Gallbladder (tissue), 1 donor: ENCODE results near the genes SLC38A10 and ACTG1.

GRCh38 chr17:81295070-81295908 is at the start of gene SLC38A10:
Gene SLC38A10, minus strand, starts transcription at chr17:81295307.
- PRO-cap, result bidirectional peak, plus-strand start at chr17:81295383, minus-strand start at chr17:81295299

- PRO-cap, result no peak
These were observed 48.5 kb upstream of the BAHCC1 start for GRCh38 chr17:81346567-81347272.

- PRO-cap, result no peak
These were observed 4.2 kb upstream of the BAHCC1 start for GRCh38 chr17:81390746-81391778.

DNA sequence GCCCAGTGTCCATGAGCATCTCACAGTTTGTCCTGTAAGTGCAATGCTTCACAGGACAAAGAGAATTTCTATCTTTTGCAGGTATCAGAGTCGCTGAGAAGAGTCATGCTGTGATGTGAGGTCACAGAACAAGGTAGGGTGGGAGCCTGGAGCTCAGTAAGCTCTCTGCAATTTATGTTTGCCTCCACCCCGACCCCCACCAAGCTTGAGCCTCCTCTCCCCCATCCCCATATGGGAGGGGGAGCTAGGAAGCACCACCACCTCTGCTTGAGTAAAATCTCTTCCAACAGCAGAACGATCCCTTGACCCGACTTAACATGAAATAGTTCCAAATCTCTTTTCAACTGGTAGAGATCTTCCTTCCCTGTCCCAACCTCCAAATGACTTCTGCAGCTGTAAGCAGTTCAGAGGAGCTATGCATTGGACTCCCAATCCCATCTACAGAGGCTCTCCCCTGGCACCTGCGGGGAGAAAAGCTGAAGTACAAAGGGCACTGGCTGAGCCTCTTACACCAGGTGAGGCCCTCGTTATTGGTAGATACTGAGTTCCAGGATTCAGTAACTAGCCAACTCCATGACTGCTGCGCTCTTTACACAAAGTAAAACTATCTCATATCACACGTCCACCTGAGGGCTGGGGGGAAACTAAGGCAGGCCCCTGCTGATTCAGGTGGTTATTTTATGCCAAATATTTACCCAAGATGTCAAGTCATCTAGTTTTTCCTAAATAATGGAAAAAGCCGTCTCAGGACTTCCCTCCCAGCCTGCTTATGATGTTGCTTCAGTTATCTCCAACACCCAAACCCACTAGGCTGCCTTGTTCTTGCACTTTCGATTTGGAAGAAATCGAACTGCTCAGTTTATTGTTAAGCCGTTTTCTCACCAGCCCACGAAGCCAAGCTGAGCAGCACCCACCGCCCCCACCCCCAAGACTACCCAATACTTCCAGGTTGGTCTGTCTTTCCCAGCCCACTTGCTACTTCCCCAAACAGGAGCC is 3.3 kb downstream of the ACTG1 start:
- PRO-cap, result unidirectional peak, minus-strand start at position 930 of the sequence

DNA sequence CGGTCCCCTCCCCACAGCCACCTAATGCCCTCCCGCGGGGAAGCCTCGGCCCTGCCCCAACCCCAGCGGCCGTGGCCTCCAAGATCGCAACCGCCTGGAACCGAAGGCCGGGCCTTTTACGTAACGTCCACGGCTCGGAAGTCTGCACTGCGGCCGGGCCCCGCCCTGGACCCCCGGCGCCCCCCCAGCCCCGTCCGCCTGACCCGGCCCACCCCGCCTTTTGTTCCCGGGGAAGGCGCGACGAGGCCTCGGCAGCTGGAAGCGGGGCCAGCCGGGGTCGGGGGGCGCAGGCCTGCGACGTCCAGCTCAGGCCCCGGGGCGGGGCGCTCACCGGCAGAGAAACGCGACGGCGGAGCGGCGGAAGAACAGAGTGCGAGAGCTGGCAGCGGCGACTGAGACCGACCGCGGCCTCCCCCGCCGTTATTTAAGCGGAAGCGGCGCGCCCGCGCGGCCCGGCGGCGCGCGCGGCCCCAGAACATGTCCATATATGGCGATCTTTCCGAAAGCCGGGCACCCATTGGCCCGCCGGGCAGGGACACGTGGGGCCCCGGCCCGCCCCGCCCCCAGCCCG is at the start of gene ACTG1:
Gene ACTG1, minus strand, starts transcription at position 397 of the 571 bp plus-strand sequence.
- PRO-cap, result bidirectional peak, plus-strand start at position 223 of the sequence, minus-strand start at position 92 of the sequence; bidirectional peak, plus-strand start outside the sequence, minus-strand start at position 400 of the sequence

DNA sequence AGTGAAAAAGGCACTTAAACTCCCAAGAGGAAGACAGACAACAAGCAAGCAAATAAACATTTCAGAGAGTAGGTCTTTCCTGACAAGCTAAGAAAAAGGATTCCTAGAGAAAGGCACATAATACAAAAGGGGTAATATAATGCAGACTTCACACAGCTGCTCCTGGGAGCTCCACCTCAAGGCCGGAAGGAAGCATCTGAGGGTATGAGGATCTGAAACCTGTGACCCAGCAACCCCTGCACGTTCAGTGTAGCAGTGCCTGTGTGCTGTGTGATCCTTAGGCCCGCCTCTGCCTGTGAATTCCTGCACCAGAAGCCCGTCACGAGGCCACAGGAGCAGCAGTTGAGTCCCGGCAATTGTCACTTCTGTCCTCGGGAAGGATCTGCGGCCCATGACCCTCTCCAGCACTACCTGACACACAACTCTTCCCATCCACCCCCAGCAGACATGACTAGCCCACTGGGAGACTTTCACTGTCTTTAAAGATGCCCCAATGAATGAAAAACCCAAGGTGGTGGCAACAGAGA is 38.5 kb downstream of the NPLOC4 start:
- PRO-cap, result no peak

DNA sequence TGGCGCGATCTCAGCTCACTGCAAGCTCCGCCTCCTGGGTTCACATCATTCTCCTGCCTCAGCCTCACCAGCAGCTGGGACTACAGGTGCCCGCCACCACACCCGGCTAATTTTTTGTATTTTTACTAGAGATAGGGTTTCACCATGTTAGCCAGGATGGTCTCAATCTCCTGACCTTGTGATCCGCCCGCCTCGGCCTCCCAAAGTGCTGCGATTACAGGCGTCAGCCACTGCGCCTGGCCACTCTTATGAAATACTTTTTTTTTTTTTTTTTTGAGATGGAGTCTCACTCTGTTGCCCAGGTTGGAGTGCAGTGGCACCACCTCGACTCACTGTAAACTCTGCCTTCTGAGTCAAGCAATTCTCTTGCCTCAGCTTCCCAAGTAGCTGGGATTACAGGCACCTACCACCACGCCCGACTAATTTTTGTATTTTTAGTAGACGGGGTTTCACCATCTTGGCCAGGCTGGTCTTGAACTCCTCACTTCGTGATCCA is 7.9 kb downstream of the NPLOC4 start:
- PRO-cap, result no peak

- PRO-cap, result no peak
These were observed 5.3 kb downstream of the HGS start for GRCh38 chr17:81689233-81689432.

DNA sequence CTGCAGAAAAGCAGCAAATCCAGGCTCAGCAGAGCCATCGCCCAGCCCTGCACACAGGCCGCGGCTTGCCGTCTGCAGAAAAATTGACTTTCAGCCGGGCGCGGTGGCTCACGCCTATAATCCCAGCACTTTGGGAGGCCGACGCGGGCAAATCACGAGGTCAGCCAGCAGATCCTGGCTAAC is 7.1 kb upstream of the PPP1R27 start:
- PRO-cap, result no peak

GRCh38 chr17:81859034-81859419 is 1.3 kb downstream of the P4HB start:
- PRO-cap, result no peak

DNA sequence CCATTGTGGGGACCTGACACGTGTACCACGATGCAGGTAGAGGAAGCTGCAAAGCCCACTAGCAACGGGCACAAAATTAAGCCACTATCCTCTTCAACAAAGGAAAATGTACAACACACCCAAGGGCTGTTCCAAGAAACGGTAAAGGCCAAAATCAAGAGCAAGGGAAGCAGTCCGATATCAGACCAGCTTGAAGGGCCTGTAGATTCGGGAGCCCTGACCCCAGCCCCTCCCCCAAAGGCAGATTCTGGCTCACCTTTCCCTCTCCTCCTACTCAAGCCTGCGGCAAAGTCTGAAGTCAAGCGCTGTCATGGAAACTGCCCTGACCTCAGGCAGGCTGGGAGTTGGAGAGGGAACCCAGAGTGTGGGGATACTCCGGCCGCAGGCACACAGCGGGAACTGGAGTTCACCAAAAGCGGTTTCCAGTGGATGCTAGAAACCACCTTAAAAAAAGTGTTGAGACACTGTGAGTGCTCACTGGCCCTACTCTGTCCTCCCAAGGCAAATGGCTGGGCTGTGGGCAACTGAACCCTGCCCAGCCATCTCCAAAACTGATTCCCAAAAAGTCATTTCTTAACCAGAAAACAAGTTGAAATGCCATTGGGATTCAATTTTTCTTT is 1.7 kb downstream of the ALYREF start:
- PRO-cap, result no peak

- PRO-cap, result no peak
These were observed 4.1 kb upstream of the SIRT7 start for GRCh38 chr17:81921823-81922722.

DNA sequence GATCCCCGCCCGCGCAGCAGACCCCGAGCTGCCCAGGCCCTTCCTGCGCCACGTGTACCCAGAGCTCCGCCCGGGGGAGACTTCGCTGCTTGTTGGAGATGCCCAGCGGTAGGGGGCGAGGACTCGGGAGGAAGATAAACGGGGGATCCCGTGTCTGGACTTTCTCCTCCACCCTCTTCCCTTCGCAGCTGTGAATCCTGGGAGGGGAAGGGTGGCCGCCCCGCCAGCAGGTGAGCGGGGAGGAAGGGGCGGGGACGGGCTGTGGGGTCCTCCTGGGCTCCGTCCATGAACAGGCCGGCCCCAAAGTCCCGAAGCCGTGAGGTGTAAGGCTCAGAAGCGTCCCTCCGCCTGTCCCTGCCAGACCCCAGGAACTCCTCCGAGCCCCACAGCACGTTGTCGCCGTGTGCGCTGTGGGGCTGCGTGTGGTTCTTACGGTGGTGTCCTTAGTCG is 706 bp upstream of the MAFG start:
- PRO-cap, result no peak

GRCh38 chr17:81959689-81960766 is 959 bp downstream of the NOTUM start:
- PRO-cap, result no peak

- PRO-cap, result no peak
These were observed 4.0 kb downstream of the GPS1 start for GRCh38 chr17:82055255-82056467.

DNA sequence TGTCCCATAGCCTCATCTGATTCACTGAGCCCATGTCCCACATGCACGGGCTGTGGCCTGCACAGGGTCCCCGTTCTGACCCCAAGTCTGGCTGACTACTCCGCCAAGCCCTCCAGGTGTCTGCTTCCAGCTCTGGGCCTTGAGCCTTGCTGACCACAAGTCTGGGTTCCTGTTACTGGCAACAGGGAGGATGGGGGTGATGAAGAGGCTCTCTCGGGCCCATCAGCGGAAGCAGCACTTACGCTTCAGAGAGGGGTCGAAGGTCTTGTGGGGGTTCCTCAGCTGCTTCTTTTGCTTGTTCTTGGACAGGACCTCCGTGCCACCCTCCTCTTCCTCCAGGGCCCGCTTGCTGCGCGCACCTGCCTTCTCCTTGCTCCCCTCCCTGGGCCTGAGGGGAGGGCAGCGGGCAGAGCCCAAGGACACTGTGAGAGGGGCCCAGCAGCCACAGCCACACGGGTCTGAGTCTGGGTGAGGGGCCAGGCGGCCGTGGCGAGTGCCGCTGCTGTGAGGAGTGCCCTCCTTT is 5.8 kb downstream of the DUS1L start:
- PRO-cap, result no peak

GRCh38 chr17:82077109-82077668 is 11.6 kb upstream of the DUS1L start:
- PRO-cap, result no peak

DNA sequence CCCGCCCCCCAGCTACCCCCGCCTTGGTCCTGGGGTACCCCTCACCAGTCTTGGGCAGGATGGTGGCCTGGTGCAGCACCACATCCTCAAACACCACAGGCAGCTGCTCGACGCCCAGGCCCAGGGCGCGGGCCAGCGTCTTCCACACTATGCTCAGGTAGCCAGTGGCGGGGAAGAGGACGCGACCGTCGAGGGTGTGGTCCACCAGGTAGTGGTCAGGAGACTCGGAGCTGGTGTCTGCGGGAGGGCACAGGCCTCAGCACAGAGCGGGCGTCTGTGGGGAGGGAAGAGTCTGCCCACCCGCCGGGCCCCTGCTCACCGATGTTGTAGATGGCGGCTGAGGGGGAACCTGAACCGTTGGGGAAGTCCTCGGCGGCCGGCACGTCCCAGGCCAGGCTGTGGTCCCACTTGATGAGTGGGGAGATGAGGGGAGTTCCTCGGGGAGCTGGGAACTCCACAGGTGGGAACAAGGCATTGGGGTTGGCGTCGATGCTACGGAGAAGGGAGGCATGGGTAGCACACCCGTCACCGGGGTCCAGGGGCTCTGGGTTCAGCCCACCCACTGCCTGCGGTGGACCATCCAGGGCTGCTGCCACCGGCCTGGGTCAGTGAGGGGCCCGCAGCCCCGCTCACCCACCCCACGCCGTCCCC is 9.8 kb downstream of the FASN start:
- PRO-cap, result no peak

DNA sequence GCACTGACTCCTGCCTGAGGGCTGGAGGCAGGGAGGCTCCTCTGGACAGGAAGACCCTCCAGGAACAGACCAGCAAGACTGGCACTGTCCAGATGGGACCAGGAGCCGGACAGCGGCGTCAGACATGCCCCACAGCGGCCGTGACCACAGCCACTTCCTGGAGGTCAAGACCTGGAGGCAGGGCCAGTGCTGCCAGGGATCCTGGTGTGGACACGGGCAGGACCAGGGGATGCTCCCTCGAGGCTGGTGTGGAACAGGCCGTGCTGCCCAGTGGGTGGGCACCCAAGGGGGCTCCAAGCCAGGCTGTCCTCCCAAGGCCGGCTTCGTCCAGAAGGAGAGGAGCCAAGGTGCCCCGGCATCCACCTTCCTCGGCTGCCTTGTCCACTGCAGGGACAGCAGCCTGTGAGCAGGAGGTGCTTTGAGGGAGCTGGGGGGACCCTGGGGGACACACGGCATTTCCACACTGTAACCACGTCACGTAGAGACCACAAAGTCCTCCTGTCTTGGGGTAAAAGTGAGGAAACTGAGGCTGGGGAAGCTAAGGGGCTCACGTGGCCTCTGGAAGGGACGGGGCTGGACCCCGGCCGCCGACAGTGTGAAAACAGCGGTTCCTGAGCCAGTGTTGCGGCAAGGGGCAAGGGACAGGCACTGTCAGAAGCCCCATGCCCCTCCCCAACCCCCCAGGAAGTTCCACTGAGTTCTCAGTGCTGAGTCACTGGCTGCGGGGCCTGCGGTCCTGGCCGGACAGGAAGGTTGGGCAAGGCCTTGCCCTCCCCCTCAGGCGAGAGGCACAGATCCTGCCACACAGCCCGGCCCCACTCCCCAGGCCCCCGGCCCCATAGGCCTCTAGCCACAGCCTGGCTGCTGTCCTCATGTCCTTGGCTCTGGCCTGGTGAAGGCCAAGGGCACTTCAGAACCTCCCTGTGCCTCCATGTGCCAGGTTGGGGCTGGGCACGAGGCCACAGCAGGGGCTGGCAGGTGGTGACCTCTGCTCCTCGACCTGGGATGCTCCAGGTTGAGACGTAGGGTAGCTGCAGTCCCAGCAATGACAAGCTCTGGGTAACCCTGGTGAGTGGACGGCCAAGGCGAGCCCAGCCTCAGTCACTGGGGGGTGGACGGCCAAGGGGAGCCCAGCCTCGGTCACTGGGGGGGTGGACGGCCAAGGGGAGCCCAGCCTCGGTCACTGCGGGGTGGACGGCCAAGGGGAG is 4.9 kb upstream of the CCDC57 start:
- PRO-cap, result no peak

- PRO-cap, result no peak
These were observed 11.2 kb downstream of the SLC16A3 start for GRCh38 chr17:82239661-82240813.